Right common carotid artery plus branches (tissue), 1 donor: ENCODE measurements around a stretch of chr13.

GRCh38 chr13:94683542-94683813 lies 28.9 kb downstream of the SOX21 start:
- PRO-cap = no peak

- PRO-cap = no peak
Observed at GRCh38 chr13:94706841-94707788, 5.2 kb downstream of the SOX21 start.

- PRO-cap = no peak
Observed at GRCh38 chr13:94967505-94968352, 255.4 kb upstream of the SOX21 start.

DNA sequence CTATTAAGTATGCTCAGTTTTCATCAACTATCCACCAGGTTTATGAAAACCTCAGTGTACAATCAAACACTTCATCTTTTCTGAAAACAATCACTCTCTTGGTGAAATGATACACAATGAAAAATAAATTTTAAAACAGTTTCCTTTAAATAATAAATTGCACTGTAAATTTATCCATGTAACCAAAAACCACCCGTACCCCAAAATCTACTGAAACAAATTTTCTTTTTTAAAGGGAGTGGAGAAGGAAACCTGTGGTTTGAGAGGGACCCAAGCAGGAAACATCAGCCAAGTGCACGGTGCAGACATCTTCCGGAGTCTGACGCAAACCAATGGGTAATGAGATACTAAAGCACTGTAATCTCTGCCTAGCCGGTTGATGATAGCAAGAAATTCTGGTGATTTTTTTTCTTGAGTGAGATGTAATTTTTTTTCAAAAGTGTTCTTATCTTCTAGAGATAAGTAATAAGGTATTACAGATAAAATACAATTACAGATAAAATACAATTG lies 115.4 kb downstream of the ABCC4 start:
- PRO-cap = no peak

DNA sequence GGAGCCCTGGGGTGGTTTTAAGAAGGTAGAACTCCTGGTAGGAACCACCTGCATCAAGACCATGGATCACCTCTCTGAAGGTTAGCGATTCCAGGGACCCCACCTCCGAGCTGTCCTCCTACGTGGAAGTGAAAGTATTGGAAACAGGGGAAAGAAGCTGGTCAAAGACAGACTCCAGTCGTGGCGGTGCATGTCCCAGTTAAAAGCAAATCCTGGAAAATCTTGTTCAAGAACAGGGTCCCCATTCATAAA lies 1.1 kb downstream of the ABCC4 start:
- PRO-cap = no peak

GRCh38 chr13:95300483-95300721 lies 849 bp downstream of the ABCC4 start:
- PRO-cap = no peak

DNA sequence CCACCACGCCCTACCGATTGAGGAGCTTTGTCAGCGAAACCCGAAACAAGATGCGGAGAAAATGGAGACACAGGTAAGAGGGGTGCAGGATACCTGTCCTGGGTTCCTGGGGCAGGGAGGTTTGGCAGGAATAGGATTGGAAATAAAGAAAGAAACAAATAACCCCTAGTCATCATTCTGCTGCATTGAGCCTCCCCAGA lies 38.9 kb upstream of the ABCC4 start:
- PRO-cap = unidirectional peak, minus-strand start at position 51 of the sequence

DNA sequence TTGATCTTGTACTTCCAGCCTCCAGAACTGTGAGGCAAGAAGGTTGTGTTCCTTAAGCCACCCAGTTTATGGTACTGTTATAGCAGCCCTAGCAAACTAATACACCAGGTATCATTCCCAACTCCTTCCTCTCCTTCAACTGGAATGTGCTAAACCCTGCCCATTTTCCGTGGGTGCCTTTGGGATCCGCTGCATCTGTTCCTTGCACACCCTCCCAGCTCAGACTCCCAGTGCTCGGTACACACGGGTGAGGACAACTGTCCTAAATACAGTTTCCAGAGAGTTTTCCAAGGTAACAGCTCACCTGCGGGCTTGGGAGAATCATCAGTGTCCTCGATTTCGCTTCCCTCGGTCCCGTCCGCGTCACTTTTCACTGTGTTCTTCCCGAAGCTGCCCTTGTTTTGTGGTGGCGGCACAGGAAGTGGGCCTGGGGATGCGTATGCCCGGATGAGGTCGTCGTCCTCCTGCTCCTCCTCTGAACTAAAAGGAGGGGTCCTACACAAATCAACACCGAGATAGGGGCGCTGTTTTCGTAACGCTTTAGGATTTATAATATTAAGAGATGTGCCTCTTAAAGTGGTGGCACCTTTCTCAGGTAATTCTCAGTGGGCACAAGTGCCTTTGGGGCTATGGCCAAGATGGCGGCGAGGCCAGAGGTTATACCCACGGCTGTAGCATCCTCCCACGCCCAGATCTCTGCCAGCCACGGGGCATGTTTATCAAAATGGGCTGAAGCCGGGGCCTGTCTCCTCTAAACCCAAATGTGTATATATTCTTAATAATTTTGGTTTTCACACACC lies 34.9 kb downstream of the CLDN10 start:
- PRO-cap = no peak

- PRO-cap = no peak
Observed at GRCh38 chr13:95629785-95630416, 14.6 kb downstream of the DZIP1 start.

GRCh38 chr13:96091007-96091861 lies 1.3 kb downstream of the HS6ST3 start:
- PRO-cap = no peak

GRCh38 chr13:97116643-97117307 lies 105.4 kb upstream of the MBNL2 start:
- PRO-cap = no peak

DNA sequence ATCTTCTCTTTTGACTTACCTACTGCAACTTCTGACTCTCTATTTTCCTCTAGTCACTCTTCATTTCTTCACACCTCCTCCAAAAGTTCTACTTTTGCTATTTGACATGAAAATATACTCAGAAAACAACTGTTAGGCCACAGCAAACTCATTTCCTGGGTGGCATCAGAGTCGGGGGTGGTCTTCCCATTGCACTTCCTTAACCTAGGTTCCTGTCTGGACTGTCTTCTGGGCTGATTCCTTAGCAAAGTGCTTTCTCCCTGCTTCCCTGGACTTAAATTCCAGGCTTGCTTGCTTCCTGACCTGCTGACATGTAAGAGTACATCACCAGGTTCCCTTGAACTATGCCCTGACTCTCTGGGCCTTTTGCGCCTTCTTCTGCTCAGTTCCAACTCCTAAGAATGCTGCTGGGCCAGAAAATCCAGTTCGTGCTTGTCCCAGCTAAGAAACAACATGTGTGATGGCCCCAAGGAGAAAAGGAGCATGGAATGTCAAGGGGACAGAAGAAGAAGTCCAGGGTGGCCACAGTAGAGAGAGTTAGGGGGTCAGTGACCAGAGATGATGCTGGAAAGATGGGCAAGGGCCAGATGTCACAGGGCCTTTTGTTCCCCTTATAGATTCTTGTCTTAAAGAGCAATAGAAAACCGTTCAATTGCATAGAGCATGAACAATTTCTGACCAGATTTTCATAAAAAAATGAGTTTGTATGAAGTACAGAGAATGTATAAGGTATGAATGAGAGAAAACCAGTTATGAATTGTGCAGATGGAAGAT lies 42.6 kb upstream of the MBNL2 start:
- PRO-cap = no peak

DNA sequence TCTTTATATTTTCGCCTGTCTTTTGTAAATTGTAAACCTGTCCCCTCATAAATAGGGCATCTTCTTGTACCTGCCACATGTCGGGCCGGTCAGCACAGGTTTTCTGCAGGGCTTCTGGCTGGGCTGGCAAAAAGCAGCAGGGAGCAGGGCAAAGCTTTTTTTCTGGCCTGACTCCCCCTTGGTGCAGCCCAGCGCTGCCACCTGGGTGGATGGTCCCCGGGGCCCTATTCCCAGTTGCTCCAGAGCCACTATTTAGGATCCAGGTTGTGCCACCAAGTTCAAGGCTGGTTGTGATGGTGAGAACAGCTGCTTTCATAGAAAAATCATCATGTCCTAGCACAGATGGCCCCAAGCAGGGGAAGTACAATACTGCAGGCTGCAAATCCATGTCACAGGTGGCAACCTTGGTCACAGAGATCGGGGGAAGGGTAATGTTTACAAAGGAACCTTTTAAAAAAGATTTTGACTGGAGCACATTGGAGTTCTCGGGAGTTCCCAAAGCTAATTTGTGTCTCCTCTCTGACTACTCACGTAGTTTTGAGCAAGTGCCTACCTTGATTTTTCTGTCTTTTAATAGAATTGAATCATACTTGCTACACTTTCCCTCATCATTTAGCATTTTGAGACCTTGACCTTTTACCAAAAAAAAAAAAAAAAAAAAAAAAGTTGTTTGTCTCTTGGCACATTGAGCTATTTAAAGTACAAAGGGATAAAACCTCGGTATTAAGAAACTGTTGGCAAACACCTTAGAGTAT lies 2.0 kb downstream of the MBNL2 start:
- PRO-cap = no peak

DNA sequence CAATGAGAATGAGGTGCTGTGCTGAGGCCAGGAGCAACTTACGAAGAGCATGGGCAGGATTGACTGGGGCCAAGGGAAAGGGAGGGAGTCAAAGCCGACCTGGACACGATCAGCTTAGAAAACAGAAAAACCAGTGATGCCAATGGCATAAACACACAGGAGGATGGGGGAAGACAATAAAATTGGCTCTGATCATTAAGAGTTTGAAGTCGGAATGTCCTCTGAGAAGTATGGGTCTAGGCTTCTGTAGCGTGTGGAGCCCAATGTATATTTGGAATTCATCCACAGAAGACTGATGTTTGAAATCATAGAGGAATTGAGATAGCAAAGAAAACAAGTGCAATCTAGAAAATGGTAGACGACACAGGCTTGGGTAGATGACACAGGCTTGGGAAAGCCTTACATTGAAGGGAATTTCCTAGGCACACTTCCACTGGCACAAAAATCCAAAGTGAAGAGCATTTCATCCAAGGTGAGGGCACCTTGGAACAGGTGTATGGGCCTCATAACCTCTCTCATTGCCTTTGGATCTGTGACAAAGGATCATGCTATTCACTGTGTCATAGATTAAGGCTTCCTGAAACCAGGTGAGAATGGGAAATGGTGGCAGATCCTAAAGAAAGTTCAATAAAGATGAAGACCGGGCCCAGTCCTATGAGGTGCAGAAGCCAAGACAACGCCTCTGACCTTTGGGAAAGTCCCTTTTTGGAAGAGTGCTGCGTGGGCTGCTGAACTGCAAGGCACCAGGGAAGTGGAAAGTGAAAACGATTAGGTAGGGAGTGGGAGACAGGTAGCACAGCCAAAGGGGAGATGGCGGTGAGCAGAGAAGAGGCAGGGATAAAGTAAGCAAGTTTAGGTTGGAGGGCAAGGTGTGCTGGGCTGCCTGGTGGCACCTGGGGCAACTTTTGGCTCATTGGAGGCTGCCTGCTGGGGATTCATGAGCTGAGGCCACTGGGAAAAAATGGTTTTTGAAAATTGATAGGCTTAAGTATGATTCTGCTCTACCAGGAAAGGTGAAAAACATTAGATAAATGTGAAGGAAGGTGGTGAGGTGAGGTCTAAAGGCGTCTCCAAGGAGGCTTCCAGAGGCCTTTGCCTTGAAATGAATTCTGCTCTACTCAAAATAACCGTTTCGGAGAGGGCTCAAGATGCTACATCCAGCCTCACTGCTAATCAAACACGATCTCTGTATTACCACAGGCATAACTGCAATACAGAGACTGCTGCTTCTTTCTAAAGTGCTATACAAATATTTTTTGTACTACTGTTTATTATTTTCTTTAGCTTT lies 16.2 kb downstream of the MBNL2 start:
- PRO-cap = no peak

GRCh38 chr13:97248925-97249499 lies 26.9 kb downstream of the MBNL2 start:
- PRO-cap = no peak

DNA sequence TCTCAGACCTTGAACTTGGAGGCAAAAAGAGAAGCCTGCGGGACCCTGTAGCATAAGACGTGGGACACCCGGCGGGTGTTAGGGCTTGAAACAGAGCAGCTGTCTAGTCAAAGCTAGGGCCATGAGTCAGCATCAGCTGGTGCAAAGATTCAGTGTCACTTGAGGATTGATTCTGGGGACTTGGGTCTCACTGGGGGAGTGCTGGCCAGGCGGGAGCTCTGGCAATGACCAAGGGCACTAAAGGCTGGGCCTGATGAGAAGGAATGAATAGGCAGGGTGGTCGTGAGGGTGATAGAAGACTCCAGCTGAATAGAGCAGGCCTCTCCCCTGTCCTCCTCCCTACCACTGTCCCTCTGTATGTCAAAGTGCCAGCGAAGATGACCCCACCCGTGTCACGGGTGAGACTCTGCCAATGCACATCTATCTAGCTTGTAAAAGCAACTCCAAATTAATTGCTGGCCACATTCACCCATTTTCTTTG lies 97.1 kb downstream of the MBNL2 start:
- PRO-cap = no peak

DNA sequence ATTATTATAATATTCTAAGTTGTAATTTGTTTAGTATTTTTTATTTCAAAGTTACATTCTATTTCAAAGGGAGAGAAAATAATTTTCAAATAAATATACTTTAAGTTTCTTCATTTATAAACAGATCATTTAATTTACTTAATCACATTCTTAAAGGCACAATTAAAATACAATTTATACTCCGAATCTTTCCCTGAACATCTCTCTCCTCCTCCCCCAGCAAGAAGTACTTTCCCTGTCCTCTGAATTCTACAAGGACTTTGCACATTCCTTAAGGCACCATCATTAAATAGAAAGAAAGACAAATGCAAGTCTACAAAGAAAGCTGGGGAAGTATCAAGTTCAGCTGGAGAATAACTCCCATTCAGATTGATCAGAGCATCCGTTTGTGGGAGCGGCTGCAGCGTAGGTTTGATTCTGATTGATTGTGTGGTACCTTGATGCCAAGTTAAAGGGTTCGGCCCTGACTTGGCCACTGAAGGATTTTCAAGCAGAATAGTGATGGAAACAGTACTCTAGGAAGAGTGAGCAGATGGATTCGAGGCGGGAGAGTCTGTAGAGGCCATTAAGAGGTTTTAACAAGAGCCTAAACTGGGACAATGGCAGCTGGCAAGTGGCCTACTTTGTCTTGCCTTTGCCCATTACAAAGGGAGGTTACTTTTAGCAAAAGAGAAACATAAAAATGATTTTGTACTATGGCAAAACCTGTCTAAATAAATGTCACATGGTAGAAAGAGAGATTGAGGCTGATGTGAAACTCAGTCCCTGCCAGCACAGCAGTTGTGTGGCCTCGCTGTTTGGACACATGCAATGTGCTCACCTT lies 62.6 kb upstream of the RAP2A start:
- PRO-cap = no peak

DNA sequence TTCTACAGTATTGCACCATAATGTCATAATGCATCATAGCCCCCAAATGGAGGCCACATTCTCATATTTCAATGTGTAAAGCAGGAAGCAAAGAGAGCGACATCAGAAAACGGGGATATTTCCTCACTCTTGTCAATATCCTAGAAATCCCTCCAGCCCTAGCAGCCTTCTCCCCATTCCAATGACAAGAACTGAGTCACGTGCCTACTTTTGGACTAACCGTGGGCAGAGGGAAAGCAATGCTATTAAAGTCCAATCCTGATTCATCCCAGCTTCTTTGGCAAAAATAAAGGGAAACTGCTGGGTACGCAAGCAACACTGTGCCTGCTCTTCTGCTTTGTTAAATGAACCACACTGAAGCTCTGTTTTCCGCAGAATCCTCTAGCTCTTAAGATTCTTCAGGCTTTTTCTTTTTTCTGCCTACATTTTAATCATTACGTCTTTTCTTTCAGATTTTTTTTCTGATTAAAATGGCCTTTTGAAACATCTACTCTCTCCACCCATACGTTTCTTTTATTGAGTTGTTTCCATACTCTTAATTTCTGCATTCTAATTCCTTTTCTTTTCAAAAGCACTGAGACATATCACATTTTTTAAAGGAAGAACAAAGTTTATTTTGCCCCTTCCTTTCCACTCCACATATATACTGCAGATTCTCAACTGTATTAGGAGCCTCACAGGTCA lies 4.1 kb upstream of the RAP2A start:
- PRO-cap = bidirectional peak, plus-strand start at position 283 of the sequence, minus-strand start at position 183 of the sequence

DNA sequence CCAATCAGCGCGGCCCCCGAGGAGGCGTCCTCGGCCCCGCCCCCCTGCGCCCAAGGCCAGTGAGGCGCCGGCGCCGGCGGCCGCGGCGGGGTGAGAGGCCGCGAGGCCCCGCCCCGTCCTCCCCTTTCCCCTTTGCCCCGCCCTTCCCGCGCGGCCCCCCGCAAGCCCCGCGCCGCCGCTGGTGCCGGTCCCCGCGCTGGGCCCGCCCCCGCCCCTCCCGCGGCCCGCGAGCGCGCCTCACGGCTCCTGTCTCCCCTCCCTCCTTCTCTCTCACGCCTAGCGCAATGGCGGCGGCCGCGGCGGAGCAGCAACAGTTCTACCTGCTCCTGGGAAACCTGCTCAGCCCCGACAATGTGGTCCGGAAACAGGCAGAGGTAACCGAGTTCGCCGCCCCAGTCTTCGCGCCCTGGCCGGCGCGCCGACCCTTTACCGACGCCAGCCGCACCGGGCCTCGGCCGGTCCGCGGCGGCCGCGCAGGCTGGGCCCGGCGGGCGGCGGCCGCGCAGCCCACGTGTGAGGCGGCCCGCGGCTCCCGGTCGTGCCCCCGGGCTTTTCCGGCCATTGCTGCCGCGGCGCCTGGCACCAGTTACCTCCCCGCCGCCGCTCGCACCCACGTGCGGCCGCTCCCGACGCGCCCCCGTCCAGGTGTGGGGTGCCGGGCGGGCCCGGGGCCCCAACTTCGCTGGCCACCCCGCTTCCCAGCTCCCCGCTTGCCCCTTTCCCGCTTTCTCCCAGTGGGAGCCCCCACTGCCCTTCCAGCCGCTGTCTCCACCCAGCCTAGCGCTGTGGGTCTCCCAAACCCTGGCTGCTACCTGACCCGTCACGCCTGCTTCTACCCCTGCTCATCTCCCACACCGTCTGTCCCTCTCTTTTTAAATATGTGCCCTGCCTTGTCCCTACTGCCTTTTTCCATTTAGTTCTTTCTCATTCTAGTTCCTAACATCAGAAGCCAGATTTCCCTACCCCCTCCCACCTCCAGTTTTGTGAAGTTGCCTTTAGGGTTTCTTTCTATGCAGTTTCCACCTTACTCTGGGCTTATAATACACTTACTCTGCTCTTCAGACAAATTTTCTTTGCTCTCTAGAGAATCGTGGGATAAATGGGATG lies 23.3 kb downstream of the IPO5 start:
- PRO-cap = bidirectional peak, plus-strand start at position 59 of the sequence, minus-strand start outside the sequence

DNA sequence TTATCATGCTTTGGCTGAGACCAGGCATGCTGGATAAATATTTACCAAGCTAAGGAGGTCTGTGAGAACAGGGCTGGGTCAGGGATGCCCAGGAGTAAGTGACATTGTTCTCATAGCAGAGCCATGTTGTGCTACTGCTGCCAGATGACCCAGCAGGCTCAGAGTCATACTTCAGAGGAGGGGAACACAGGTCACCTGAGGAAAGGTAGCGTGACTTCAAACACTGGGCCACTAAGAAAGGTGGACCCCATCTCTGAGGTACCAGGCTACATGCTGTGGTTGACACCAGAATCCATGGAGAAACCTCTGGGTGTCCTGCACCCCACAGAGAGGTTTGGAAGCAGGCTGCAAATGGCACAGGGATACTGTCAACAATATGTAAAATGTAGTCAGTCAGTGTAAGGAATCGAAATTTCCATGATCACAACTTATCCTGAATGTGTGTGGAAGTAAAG lies 116.2 kb upstream of the RNF113B start:
- PRO-cap = no peak